Fibroblast of the aortic adventitia (primary cell): ENCODE measurements around the genes TMCO6, PCDHAC2, PCDHGB4, PCDHGA8 and PCDHGA11.

- CAGE, long polyA plus RNA = no peak
Measured at GRCh38 chr5:140251309-140251984, 51.5 kb downstream of the PFDN1 start.

DNA sequence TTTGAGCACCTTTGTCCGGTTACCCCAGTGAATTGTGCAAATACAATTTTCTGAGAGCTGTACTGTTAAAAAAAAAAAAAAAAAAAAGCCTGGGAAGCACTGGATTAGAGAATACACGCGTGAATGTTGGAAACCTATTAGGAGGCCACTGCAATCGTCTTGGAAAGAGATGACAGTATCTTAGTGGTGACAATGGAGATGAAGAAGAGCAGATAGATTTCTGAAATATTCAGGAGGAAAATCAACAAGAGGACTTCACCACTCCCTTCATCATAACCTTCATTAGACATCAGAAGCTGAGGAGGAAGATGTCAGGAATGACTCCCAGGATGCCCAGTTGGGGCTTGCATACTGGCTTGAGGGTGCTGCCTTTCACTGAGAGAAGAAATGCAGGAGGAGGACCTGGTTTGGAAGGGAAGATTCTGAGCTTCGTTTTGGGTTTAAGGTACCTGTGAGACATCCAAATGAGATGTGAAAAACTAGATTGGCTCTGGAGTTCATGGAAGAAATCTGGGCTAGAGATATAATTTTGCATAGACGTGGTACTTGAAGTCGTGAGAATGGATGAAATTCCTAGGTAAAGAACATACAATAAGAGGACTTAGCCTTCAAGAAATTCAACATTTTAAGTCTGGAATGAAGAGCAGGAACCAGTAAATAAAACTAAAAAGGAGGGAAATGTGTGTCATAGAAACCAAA, 44.4 kb downstream of the PFDN1 start:
- CAGE, long polyA plus RNA = no peak

DNA sequence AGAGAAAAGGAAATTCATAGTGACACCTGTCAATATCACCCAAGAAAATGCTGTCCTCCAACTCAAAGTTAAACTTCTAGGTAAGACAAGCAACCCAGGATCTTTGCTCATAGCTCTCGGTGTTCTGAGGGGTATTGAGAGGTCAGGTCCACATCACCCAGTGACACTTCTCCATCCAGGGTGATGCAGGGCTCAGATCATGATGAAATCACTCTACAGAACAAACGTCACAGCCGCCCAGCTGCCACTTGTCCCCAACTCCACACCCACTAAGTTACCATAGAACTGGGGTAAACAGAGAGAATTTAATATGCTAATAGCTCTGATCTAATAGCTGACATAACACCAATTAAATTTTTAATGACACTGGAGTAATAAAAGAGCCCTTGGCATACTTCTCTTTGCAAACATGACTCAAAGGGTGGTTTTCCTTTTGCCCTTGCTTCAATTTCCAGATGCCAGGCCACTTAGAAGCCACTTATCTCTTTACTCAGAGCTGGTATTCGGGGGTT, 41.1 kb downstream of the PFDN1 start:
- CAGE, long polyA plus RNA = no peak

DNA sequence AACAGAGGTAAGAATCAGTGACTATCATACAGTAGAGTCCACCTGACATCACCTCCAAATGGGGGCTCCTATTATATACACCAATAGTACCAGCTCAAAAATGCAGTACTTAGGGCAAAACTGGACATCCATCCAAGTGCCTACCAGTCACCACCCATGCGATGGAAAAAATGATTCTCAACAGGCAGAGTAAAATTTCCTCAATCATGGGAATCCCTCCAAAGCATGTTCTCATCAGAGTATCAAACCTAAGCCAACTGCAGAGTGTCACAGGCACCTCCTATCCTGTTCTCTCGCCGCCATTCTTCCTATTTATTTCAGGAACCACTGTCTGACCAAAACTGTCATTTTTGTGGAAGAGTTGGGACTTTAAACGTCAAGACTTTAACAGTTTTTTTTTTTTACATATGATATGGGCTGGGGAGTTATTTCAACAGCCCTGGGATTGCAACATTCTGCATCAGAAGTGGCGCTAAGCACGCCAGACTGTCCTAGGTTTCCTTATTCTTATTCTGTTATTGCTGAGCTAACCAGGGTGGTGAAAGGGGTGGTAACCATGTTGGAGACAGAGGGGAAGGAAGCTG, 29.5 kb downstream of the PFDN1 start:
- CAGE, long polyA plus RNA = no peak

DNA sequence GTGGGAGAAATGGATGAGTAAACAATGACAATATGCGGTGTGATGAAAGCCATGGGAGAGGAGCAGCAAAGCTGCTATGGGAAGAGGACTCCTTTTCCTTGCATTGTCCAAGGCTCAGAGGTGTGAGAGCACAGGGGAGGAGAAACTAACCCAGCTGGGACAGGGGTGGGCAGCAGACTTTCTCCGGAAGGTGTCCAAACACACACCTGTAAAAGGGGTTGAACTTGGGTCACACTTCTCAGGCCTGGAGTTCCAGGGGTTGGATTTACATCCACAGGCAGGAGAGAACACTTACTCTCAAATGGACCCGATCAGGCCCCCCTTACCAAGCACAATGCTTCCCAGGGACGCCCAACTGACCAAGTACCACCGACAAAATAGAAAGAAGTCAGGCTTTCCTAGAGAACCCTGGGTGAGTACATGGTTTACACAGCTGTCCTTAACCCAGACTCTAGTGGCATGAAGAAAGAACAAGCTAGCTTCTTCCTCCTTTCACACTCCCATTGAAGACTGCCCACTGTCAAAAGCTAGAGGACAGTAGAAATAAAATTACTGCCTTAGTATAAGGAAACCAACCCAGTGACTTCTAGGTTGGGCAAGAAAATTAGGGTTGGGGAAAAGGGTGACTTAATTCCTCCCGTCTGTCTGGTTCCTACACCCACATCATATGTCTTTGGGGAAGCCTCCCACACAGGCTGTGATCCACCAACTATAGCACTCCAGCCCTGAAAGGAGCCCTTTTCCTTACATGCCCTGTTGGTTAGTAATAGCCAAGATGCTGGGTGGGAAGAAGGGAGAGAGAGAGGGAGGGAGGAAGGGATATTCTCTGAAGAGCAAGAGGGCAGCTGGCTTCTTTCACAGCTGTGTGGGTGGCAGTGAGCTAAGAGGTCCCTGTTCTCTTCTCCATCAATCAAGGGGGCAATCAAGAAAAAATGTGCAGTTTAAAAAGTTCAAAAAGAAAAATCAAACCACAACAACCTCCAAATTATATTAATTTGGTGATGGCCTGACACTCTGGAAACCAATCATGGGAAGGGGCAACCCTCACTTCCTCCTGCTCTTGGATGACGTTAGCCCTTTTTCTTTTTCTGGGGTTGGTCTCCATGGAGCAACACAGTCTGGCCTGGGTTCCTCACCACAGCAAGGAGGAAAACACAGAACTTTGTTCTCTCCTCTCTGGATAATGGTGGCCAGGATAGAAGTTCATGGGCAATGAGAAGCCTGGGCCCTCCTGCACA, 21.7 kb upstream of the PFDN1 start:
- CAGE, long polyA plus RNA = no peak

DNA sequence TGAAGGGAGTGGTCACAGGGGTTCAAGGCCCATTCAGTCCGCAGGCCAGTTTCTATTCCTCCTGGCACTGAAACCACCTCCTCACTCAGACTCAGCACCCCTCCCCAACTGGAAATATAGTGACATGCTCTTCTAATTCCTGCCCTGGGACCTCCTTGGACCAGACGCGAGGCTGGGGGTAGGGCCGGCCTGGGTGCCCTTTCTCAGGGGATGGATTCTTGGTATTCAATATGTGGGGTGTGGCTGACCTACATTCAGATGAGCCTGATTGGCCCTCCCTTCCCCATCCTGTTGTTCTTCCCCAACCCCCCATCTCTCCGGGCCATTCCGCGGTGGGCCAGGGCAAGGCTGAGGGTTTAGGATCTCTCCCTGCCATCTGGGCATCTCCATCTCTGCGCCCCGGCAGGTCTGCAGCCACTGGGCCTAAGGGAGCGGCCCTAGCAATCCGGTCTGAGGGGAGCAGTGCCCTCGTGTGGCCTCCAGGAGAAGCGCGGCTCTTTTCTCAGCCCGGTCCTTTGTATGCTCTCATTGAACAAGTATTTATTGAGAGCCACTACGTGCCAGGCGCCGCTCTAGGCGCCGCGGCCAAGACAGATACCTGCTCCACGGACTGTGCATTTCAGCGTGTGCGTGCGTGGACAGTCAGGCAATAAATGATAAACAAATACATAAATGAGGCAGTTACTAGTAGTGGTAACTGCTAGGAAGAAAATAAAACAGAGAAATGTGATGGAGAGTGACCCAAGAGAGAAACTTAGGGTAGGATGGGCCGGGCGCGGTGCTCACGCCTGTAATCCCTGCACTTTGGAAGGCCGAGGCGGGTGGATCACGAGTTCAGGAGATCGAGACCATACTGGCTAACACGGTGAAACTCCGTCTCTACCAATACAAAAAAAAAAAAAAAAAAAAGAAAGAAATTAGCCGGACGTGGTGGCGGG, 2.4 kb upstream of the SLC4A9 start:
- CAGE, long polyA plus RNA = no peak

GRCh38 chr5:140486526-140487102, 60.8 kb upstream of the EIF4EBP3 start:
- CAGE, long polyA plus RNA = no peak

- CAGE, long polyA plus RNA = no peak
Measured at GRCh38 chr5:140639049-140640042, at the start of gene TMCO6. TSS of gene TMCO6 (plus strand) at chr5:140639451.

- CAGE, long polyA plus RNA = no peak
Measured at GRCh38 chr5:140842947-140843287, 1.9 kb downstream of the PCDHA8 start.

- CAGE, long polyA plus RNA = no peak
Measured at GRCh38 chr5:140965862-140966890, at the start of gene PCDHAC2. TSS of gene PCDHAC2 (plus strand) at chr5:140966476.

GRCh38 chr5:141077718-141078198, 16.7 kb upstream of the PCDHB2 start:
- CAGE, long polyA plus RNA = no peak

- CAGE, long polyA plus RNA = no peak
Measured at GRCh38 chr5:141135461-141136440, 745 bp downstream of the PCDHB5 start.

DNA sequence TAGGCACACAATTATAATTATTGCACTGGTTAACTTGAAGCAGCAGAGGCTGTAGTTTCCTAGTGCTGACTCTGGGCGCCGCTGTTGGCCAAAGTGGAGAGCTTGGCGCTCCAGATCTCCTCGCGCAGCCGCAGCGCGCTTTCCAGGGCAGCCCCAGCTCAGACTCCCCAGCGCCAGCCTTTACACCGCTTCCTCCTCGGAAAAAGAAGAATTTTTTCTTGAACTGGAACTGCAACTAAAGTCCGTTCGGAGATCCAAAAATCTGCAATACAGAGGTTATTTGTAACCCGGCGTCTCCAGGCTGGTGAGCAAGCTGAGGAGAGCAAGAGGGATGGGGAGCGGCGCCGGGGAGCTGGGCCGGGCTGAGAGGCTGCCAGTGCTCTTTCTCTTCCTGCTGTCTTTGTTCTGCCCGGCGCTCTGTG, at the start of gene PCDHGB4:
Gene PCDHGB4 (plus strand): TSS at position 145 of the 422 bp plus-strand sequence.
- CAGE, long polyA plus RNA = no peak

DNA sequence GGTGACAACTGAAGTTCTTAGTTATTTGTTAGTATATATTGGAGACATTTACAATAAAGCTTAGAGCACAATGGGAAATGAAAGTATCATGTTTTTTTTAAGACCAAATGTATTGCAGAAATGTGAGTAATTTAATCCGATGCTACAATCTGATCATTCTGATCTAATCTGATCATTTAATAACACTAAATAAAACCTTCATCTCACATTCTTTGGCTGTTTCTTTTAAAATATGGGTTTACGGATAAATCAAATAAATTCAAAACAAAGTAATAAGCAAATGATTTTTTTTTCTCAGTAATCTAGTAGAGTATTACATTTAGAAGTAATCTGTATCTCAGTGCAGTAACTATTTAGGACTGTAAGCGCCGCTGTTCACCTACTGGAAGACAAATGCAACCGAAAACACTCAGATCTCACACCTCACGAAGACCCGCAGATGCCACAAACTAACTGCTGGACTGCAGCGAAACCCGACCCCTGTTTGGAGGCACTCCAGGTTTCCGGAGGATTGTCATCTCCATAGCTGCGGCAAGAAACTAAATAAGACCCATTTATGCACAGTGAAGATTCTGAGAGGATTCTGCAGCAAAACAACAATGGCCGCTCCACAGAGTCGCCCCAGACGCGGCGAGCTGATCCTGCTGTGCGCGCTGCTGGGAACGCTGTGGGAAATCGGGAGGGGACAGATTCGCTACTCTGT, at the start of gene PCDHGA8:
Gene PCDHGA8 (plus strand): TSS at position 419 of the 703 bp plus-strand sequence.
- CAGE, long polyA plus RNA = no peak

- CAGE, long polyA plus RNA = no peak
Measured at GRCh38 chr5:141420944-141421516, at the start of gene PCDHGA11. TSS of gene PCDHGA11 (plus strand) at chr5:141421051.

DNA sequence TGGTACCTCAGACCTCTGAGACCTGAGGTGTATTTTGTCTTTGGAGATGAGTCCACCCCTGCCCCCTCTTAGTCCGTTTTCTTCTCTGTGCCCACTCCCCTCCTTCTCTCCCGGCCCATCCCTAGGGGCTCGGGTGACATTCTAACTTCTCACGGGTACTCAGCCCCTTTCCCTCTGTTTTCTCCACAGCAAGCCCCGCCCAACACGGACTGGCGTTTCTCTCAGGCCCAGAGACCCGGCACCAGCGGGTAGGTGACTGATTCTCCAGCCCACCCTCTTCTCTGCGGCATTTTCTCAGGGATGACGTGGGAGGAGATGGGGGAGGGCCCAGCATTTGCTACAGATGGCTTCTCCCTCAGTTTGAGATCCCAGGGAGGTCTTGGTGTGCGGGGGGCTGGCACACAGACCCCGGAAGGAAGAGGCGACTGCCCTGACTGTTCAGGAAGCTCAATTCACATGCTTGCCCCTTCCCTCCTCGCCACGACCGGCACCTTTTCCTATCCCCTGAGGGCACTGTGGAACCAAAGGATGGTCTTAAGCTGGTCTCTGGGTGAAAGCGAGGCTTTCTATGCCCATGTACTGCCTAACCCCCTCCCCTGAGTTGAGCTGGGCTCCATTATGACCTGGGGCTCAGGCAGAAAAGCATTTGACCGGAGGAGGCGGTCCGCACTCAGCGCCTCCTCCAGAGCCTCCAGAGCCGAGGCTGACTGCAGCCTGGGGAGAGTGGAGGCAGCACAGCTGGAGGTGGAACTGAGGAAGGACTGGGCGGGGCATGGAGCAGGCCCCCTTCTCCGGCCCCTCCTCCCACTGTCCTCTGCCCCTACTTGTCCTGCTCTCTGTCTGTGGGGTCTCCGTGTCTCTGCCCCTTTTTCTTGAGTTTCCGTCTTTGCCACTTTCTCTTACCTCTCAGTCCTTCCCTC, 6.0 kb downstream of the PCDHGC5 start:
- CAGE, long polyA plus RNA = no peak

DNA sequence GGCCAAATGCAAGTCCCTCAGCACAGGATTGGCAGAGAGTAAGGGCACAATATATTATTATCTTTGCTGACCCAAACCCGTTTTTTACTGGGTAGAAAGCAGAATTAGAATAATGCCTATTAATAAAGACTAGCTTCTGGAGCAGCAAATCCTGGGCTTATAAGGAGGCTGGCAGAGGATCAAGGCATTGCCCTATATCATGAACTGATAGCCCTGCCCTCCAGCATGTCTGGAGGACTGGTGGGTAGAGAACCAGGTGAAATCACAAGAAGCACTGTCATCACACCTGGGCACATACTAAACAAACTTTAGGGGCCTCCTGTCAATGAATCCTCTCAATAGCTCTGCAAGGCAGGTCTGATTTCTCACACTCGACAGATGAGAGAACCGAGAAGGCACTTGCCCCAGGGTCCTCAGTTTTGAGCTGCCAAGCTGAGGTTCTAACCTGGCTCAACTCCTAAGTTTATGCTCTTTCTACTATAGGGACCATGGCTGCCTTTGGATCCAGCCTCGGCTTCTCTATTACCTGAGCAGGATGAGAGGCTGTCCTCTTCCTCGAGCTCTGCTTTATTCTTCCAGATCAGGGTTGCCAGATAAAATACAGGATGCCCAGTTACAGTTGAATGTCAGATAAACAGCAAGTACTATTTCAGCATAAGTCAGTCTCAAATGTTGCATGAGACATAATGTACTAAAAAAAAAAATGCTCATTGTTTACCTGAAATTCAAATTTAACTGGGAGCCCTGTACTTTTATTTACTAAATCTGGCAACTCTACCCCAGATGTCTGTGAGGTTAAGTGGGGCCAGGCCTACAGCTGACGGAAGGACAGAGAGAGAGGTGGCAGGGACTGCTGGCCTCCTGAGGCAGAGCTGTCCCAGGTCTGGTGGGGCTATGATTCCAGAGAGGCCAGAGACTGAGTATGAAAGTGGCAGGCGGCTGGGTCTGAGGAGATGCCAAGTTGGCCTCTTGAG, 18.0 kb downstream of the PCDHGC5 start:
- CAGE, long polyA plus RNA = no peak

DNA sequence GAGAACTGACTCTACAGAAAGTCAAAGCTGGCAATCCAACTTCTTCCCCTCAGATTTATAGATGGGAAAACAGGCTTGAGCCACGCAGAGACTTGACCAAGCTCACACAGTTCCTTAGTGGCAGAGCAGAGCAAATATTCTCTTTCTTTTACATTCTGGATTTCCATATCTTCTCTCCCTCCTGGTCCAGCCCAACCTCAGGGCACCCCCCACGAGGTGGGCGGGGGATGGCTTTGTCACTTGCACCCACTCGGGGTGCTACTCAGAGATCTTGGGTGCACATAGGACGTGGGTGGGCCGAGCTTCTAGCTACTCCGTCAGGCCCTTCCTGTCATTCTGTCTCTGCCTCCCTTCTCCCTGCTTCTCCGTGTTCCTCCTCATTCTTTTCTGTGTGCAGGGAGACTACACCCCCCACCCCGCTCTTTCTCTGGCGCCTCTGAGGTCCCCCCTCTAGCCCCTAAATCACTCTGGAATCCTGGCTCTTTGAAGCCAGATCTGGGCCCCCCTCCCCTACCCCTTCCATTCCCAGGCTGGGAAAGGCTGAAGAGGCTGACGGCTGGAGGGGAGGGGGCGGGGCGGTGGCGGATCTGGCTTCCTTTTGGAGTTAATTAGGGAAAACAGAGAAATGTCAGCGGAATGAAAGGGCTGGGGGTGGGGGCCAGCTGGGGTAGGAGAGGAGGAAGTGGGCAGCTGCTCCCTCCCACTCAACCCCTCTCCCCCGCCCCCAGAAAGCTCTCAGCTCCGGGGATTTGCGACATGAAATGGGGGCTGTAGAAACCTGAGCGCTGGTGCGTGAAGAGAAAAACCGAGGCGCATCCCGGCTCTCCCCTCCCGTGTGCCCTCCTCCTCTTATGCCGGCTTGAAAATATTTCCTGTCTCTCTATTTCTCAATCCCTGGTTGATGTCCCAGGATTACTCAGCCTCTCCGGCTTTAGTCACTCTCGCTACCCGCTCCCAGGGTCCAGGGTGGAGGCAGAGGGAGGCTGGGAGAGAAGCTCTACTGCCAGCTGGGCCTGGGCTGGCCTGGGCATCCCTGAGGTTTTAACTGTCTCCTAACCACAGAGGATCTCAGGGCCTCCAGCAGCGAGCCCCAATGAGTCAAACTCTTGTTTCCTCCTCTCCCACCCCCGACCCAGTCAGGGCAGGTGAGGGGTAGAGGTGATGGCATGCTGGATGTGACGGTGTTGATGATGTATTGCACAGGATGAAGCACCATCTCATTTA, 19.9 kb downstream of the PCDHGC5 start:
- CAGE, long polyA plus RNA = no peak

GRCh38 chr5:141509549-141509952, 20.7 kb downstream of the PCDHGC5 start:
- CAGE, long polyA plus RNA = no peak

DNA sequence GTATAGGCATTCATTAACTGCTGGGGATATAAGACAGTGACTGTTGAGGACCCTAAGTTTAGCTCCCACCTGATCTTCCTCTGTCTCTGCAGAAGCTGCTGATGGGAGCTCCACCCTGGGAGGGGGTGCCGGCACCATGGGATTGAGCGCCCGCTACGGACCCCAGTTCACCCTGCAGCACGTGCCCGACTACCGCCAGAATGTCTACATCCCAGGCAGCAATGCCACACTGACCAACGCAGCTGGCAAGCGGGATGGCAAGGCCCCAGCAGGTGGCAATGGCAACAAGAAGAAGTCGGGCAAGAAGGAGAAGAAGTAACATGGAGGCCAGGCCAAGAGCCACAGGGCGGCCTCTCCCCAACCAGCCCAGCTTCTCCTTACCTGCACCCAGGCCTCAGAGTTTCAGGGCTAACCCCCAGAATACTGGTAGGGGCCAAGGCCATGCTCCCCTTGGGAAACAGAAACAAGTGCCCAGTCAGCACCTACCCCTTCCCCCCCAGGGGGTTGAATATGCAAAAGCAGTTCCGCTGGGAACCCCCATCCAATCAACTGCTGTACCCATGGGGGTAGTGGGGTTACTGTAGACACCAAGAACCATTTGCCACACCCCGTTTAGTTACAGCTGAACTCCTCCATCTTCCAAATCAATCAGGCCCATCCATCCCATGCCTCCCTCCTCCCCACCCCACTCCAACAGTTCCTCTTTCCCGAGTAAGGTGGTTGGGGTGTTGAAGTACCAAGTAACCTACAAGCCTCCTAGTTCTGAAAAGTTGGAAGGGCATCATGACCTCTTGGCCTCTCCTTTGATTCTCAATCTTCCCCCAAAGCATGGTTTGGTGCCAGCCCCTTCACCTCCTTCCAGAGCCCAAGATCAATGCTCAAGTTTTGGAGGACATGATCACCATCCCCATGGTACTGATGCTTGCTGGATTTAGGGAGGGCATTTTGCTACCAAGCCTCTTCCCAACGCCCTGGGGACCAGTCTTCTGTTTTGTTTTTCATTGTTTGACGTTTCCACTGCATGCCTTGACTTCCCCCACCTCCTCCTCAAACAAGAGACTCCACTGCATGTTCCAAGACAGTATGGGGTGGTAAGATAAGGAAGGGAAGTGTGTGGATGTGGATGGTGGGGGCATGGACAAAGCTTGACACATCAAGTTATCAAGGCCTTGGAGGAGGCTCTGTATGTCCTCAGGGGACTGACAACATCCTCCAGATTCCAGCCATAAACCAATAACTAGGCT, 22.4 kb downstream of the PCDHGC5 start:
- CAGE, long polyA plus RNA = no peak